Measurements from ENCODE around the genes REG4 and PPIAL4D.

DNA sequence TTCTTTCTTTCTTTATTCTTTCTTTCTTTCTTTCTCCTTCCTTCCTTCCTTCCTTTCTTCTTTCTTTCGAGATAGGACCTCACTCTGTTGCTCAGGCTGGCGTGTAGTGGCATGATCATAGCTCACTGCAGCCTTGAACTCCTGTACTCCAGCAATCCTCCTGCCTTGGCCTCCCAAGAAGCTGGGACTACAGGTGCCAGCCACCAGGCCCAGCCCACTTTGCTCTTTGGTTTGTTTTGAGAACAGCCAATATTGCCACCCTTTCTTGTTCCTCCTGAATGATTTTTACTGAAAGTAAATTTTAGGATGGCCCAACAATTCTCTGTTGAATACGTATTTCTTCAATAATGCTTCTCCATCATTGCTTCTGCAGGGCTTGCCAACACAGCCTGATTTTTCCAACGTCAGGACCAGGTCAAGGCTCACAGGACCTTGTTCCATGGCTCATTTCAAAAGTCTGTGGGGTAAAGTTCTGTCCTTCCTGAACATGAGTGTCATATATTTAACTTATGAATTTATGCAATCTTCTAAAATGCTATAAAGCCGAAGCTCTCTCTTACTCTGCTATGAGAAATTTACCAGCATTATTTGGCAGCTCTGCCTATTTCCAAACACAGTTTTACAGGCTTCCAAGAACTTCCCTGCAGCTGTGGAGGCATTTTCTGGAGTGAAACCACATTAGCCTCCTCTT is 15.3 kb upstream of the HMGCS2 start:
- PRO-cap = no peak

- PRO-cap = no peak
Measured at GRCh38 chr1:119811230-119811541, at the start of gene REG4. REG4 (minus strand) TSS chr1:119811460.

DNA sequence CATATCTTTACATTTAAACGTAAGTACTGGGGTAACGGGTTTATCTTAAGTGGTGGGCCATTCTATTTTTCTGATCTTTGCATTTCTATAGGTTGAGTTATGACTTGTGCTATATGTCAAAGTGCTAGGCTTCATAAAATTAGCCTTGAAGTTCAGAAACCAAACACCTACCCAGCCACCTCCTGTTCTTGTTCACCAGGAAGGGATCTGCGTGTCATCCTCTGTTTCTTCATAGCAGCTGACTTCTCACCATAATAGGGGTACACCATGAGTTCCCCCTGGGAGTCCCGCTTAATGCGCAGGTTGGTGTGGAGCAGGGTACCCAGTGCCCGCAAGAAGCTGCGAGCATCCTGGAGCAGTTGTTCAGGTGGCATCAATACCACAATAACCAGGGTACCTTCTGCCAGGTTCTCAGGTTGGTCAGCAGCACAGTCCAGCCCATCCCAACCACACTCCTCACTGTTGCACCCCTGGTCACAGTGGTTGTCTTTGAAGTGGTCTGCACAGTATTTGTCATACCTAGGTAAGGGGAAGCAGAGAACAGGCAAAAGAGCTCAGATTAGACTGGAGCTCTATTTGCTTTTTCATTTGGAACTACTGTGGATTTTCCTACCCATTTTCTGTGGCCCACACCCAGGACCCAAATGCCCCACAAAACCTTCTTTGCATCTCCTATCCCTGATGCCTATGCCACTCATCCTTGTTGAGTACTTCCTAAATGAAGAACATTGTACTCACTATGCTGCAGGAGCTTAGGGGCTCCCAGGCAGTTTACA is 27.3 kb upstream of the ADAM30 start:
- PRO-cap = no peak

- PRO-cap = no peak
Measured at GRCh38 chr1:119965128-119965327, 68.7 kb upstream of the ADAM30 start.

DNA sequence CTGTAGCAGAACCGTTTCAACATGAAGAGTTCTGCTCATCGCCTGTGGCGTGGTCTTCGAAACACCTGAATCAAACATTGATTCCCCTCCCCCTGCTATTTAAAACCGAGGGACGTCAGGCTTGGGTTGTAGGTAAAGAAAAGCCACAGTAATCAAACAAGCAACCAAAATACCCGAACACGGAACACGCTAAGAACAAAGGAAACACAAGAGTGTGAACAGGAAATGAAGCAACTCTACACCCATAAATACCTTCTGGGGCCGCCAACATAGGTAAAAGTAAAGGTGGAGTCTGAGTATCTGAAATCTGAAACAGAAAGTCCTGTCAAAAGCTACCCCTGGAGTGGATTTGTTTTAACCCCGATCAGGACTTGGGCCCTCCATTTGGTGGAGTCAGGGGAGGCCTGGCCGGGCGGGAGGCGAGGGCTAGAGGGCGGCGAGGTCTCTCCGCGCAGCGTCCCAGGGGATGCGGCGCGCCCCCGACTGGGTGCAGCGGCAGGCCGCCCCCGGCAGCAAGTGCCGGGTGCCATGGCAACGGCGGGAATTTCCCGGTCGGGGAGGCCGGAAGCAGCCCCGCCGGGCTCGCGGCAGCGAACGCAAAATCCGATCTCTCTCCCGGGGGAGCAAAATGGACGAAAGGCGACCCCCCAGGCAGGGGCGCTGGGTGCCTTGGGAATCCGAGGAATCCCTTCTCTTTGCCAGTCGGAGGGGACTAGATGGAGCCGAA is 74.2 kb upstream of the NBPF8 start:
- PRO-cap = unidirectional peak, plus-strand start at position 570 of the sequence

- PRO-cap = no peak
Measured at GRCh38 chr1:120523762-120524245, 109.0 kb downstream of the NBPF8 start.

DNA sequence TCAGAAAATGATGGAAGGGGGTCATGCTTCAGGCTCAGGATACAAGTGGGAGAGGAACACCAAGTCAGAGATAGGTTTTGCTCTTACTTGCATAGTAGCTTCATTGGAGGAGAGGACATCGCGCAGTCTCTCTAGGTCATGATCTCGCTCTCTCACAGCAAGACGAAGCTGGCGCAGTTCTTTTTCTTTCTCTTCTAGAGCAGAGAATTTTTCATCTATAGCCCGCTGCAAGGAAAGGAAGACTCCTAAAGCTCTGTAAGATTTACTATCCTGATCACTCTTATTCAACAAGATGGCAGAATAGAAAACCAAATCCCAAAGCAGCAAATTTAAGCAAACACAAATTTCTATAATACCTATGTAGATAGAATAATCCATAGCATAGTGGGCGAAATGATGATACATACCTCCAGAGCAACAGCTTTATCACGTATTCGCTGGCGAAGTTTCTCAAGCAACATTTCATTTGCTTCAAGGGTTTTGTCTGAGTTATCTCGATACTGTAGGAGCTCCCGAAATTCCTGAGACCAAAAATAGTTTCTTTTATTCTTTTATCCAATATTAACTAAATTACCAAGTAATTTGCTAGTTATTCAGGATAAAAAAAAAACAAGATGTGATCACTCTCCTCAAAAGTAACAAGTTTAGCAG is 129.2 kb downstream of the NBPF8 start:
- PRO-cap = no peak

DNA sequence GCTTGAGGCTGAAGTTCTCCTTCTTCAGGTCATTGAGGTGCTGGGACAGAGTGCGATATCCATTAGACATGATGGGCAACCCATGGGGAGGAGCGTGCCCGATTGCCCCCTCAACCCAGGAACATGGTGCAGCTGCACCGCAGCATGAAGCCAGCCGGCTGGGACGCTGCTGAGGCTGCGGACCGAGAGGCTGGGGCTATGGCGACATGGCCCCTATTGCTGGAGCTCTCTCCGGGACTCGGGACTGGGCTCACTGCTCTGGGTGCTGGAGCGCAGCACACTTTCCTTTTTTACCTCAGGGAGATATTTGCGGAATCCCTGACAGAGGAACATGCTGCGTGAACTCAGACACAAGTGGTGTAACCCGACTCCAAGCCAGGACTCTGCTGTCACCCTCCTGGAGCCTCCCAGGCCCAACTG is 103.3 kb upstream of the NOTCH2NLR start:
- PRO-cap = no peak

GRCh38 chr1:121016567-121017177 is 127.1 kb downstream of the PPIAL4A start:
- PRO-cap = unidirectional peak, minus-strand start at chr1:121016920

DNA sequence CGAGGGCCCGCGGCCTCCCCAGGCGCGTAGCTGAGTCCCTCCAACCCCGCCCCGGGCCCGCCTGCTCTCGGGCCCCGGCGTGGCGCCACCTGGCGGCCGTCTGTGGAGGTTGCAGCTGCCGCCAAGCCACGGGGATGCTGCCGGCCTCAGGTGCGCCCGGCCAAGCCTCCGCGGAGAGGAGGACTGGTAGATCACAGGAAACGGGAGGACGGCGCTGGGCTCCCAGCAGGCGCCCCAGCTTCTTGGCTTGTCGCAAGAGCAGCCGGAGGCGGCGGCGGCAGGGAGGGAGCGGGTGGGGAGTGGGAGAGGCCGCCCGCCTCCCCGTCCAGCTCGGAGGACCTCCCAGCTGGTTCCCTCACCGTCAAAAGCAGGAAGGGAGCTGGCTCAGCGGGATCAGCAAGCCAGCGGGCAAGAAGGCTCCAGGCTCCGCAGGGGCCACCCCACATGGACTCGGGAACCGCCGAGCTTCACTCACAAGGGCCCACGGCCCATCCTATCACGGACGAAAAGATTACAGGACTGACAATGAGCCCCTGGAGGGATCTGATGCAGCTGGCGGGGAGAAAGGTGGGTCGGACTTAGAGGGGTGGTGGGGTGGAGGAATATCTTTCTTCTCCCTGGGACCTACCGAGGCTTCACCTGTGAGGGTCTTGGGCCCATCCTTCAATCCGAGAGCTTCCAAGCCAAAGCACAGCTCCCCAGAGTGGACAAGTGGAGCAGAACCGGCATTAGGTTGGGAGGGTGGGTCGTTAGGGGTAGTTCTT is 86.4 kb downstream of the FAM72B start:
- PRO-cap = bidirectional peak, plus-strand start at position 124 of the sequence, minus-strand start at position 69 of the sequence

DNA sequence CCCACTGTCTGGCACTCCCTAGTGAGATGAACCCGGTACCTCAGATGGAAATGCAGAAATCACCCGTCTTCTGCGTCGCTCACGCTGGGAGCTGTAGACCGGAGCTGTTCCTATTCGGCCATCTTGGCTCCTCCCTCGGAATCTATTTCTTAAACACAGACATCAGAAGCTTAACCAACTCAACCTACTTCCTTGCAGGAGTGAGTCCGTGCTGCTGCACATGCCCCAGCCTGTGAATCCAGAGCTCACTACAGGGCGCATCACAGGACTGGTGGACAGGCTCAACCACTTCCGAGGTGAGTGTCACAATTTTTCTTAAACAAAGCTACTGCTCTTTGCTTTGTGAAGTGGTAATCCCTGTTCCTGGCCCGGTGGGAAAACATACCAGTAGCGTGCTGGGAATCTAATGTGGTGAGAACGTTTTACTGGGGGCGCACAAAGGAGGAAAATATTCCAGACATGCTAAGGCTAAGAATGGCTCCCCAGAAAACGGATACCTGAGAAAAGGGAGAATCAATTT is 353.4 kb downstream of the SRGAP2C start:
- PRO-cap = no peak

DNA sequence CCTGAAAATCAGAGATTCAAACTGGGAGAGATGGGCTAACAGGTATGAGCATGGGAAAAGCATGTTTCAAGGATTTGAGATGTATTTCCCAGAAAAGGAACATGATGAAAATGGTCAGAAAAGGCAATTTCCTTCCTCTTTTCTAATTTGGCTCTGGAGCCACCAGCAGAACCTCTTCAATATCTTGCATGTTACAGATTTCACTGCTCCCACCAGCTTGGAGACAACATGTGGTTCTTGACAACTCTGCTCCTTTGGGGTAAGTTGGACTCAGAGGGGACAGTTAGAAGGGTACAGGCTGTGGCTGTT is 31.3 kb downstream of the H3-7 start:
- PRO-cap = no peak

GRCh38 chr1:144546133-144547221 is 46.2 kb upstream of the PPIAL4F start:
- PRO-cap = bidirectional peak, plus-strand start at chr1:144546974, minus-strand start at chr1:144546759

DNA sequence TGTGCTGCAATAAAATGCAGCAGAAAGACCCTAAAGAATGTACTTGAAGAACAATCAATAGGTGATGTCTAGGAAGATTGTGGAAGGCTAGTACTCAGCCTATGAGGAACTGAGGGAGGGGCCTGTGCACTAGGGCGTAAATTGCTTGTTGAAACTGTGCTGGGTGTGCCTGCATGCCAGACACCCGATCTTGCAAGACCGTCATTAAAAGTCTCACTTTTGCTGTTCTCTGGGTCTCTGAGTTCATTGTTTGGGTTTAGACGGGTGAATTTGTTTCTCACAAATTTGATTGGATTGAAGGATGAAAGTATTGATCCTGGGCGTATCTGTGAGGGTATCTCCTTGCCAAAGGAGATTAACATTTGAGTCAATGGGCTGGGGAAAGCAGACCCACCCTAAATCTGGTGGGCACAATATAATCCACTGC is 52.7 kb downstream of the PPIAL4D start:
- PRO-cap = no peak

GRCh38 chr1:145242076-145242448 is at the start of gene PPIAL4D:
PPIAL4D (minus strand) TSS chr1:145242174.
- PRO-cap = no peak

DNA sequence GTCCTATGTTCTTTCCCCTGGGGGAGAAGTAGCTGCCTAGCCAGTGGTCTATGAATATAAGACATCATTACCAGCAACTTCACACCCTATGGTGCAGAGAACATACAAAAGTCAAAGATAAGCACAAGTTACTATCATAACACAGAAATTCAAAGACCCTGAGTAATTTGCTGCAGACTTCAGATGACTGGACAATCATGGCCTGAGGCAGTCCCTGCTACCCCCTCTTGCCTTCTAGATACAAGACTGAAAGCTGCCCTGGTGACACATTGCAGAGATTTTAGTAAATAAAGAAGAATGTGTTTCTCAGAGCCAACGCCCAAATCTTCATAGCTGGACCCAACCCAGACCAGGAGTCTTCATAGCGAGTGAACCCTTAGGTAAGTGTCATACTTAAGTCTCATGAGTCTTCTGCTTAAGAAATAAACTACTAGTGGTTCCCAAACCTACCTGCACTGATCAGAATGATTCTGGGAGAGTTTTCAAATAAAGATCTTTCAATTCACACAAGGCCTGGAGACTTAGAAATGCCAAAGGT is 885 bp downstream of the PDZK1 start:
- PRO-cap = no peak

- PRO-cap = no peak
Measured at GRCh38 chr1:145788694-145789230, 35.1 kb downstream of the RNF115 start.

GRCh38 chr1:145959519-145960034 is 1.8 kb upstream of the LIX1L start:
- PRO-cap = no peak

GRCh38 chr1:145993334-145993937 is 2.9 kb downstream of the TXNIP start:
- PRO-cap = no peak

DNA sequence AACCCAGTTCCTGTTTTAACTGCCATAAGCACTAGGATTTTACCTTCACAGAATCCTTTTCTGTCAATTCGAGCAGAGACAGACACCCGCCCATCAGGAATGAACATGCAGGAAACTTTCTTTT is 1.6 kb downstream of the TXNIP start:
- PRO-cap = bidirectional peak, plus-strand start at position 53 of the sequence, minus-strand start outside the sequence